Measurements from ENCODE around the genes NPY4R, GDF2 and NPY4R2.

DNA sequence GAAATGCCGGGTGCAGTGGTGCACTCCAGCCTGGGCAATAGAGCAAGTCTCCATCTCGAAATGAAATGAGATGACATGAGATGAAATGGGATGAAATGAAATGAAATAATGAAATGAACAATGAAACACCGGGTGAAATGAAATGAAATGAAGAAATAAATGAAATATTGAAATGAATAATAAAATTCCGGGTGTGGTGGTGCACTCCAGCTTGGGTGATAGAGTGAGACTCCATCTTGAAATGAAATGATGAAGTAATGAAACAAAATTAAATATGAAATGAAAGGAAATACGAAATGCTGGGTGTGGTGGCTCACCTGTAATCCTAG, 21.4 kb downstream of the TIMM23 start:
- RRBS: no CpG with 5 or more reads among the region's 5 CpGs

GRCh38 chr10:46465852-46466086, at the start of gene NPY4R:
NPY4R (minus strand) TSS chr10:46465958.
- RRBS: 2% methylated on average over 3 of the region's 23 CpGs

GRCh38 chr10:46555781-46556068, 733 bp downstream of the GPRIN2 start:
- RRBS: 7% methylated on average over 3 of the region's 16 CpGs

DNA sequence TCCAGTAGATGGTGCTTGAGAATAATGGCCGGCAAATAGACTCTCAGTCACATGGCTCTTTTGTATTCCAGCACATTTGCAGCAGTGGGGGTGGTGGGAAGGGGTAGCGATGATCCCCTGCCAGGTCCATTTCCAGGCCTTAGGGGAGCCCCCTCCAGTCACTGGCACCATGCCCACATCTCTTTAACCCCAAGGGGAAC, 81.8 kb downstream of the PTPN20 start:
- RRBS: no CpG with 5 or more reads among the region's 2 CpGs

DNA sequence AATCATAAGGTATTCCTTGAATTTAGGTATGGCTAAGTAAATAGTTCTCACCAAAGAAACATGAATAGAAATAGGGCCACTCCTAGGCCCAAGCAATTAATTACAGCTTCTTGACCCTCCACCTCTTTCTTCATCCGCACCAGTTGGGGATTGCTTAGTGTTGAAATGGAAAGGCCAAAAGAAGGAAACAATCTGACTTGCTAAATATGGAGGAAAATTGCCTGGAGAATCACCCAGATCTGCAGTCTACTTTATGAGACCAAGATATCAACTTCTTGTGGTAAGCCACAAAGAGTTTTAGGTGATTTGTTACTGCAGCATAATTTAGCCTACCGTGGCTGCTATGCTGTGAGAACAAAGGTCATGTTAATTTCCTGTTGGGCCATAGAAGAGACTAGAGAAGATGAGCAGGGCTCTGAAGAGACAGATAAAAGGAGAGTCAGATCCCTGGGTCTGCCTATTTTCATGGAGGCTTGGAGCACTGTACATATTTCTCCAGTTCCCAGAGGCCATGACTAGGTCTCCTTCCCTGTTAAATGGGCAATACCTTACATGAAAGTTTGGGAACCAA, 93.4 kb upstream of the GDF10 start:
- RRBS: no CpG with 5 or more reads among the region's 2 CpGs

GRCh38 chr10:47322245-47322784, at the start of gene GDF2:
GDF2 (plus strand) TSS chr10:47322454.
- RRBS: no CpG with 5 or more reads among the region's 21 CpGs

GRCh38 chr10:47706560-47706985, 56.8 kb downstream of the SYT15B start:
- RRBS: no CpG with 5 or more reads among the region's 5 CpGs

GRCh38 chr10:47763610-47763803, 115 bp upstream of the SYT15B start:
- RRBS: no CpG with 5 or more reads among the region's 17 CpGs

GRCh38 chr10:47918594-47918819, at the start of gene NPY4R2:
NPY4R2 (plus strand) TSS chr10:47918662.
- RRBS: no CpG with 5 or more reads among the region's 24 CpGs

DNA sequence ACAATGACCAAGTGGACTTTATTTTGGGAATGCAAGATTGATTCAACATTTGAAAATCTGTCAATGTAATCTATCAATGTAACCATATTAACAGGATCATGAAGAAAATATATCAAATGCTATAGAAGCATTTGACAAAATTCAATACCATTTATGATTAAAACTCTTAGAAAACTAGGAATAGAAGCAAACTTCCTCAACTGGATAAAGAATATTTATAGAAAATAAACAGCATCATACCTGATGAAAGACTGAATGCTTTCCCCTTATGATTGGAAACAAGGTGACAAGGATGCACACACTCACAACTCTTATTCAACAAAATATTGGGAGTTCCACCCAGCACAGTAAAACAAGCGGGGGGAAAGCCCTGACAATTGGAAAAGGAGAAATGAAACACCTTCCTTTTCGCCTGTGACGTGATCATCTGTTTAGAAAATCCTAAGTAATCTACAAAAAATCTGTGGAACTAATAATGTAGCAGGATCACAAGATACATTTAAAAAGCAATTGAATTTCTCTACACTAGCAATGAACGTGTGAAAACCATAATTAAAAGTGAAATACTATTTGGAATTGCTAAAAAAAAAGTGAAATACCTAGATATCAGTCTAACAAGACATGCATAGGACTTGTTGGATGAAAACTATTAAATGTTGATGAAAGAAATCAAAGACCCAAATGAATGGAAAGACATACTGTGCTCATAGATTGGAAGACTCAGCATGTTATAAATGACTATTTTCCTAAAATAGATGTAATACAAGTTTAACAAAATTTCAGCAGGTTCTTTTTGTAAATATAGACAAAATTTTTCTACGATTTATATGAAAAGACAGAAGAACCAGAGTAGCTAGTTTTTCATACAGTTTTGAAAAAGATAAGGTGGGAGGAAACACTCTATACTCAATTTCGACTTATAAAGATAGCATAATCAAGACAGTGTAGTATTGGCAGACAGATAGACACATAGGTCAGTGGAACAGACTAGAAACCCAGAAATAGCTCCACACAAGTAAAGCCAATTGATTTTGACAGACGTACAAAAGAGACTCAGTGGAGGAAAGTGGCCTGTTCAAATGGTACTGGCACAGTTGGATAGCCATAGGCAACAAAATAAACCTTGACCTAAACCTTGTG, 46.3 kb downstream of the MAPK8 start:
- RRBS: no CpG with 5 or more reads among the region's 7 CpGs

GRCh38 chr10:48437044-48438187, 130.9 kb downstream of the MAPK8 start:
- RRBS: no CpG with 5 or more reads among the region's 5 CpGs

- RRBS: no CpG with 5 or more reads among the region's 9 CpGs
Observed at GRCh38 chr10:48476304-48476967, 128.4 kb downstream of the ARHGAP22 start.

DNA sequence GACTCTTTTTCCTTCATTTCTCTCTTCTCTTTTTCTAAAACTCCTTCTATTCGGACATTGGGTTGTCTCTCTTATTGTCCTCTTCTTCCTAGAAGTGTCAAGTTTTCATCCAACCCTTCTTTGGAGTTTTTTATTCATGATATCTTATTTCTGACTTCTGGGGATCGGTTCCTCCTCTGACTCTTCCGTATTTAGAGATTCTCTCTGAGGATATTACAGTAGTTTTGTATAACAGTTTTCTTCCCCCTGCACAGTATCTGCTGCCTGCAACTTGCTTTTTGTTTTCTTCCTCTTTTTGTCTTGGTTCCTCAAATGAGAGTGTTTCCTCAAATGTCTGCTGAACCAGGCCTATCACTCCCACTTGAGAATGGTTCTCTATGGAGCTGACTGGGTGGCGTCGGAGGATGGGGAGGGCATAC, 27.8 kb downstream of the ARHGAP22 start:
- RRBS: no CpG with 5 or more reads among the region's 5 CpGs

- RRBS: no CpG with 5 or more reads among the region's 15 CpGs
Observed at GRCh38 chr10:49008653-49009615, 69.3 kb upstream of the LRRC18 start.

- RRBS: no CpG with 5 or more reads among the region's 13 CpGs
Observed at GRCh38 chr10:49076910-49077750, 38.2 kb downstream of the VSTM4 start.

GRCh38 chr10:49080874-49081471, 34.3 kb downstream of the VSTM4 start:
- RRBS: no CpG with 5 or more reads among the region's 4 CpGs

- RRBS: no CpG with 5 or more reads among the region's 5 CpGs
Observed at GRCh38 chr10:49139051-49139462, 5.2 kb upstream of the FAM170B start.

DNA sequence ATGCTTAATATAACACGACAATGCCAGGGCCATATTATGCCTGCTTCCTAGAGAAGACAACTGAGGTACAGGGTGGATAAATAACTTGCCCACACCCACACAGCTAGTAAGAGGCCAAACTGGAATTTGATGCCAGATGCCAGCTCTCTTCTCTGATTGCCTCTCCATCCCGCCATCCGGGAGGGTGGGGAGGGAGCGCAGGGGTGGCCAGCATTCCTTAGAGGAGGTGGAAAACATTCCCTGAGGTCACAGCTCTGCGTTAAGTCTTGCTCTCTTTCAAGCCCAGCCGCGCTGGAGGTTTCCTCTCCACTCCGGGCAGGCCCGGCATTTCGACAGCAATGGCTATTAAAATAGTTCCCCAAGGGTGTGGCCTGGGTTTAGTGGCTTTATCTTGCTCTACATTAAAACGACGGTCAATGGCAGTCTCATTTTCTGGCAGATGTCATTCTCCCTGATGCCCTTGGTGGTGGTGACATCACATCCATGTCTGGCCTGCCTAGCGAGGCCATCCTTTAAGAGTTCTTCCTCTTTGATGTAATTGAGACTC, 16.1 kb upstream of the C10orf71 start:
- RRBS: no CpG with 5 or more reads among the region's 13 CpGs

GRCh38 chr10:49336797-49337143, 37.8 kb downstream of the C10orf71 start:
- RRBS: no CpG with 5 or more reads among the region's 1 CpG

- RRBS: no CpG with 5 or more reads among the region's 9 CpGs
Observed at GRCh38 chr10:49359879-49360495, 35.9 kb downstream of the DRGX start.

Measured in SK-N-MC (cell line).